Caco-2 (cell line): ENCODE measurements around the genes XPO6, CLN3, APOBR, SULT1A1 and NPIPB8.

DNA sequence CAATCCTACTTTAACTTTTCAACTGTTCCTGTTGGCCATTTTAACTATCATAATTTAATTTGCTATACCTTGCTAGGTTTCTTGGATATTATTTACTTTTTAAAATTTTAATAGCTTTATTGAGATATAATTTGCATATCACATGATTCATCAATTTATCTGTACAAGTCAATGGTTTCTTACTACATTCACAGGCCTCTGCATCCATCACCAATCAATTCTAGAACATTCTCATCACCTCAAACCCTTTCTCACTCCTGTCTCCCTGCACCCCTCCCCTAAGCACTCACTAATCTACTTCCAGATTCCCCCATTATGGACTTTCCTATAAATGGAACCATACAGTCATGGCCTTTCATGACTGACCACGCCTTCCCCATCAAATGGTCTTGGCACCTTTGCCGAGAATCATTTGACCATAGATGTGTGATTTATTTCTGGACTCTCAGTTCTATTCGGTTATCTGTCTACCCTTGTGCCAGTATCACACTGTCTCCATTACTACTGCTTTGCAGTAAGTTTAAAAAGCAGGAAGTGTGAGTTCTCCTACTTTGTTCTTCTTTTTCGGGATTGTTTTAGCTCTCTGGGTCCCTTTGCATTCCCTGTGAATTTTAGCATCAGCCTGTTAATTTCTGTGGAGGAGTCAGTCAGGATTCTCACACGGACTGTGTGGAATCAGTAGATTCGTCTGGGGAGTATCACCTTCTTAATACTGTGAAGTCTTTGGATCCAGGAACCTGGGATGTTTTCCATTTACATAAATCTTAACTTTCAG, 27.5 kb downstream of the GTF3C1 start:
- PRO-cap: no peak
- RRBS: no CpG with 5 or more reads among the region's 6 CpGs

- PRO-cap: no peak
- RRBS: no CpG with 5 or more reads among the region's 12 CpGs
Measured at GRCh38 chr16:27718104-27718609, 168.2 kb downstream of the KATNIP start.

- PRO-cap: no peak
- RRBS: no CpG with 5 or more reads among the region's 37 CpGs
Measured at GRCh38 chr16:27749396-27750366, 199.7 kb downstream of the KATNIP start.

- PRO-cap: no peak
- RRBS: 97% methylated on average over 2 of the region's 17 CpGs
Measured at GRCh38 chr16:28101207-28102020, 37.9 kb upstream of the GSG1L start.

GRCh38 chr16:28136647-28137496, 73.4 kb upstream of the GSG1L start:
- PRO-cap: no peak
- RRBS: no CpG with 5 or more reads among the region's 7 CpGs

GRCh38 chr16:28165603-28166222, 46.1 kb downstream of the XPO6 start:
- PRO-cap: no peak
- RRBS: no CpG with 5 or more reads among the region's 2 CpGs

- PRO-cap: no peak
- RRBS: no CpG with 5 or more reads among the region's 2 CpGs
Measured at GRCh38 chr16:28171762-28172216, 40.0 kb downstream of the XPO6 start.

GRCh38 chr16:28211690-28212436, at the start of gene XPO6:
Gene XPO6, minus strand, starts transcription at chr16:28211965.
- PRO-cap: bidirectional peak, plus-strand start at chr16:28212275, minus-strand start at chr16:28211965
- RRBS: 2% methylated on average over 18 of the region's 83 CpGs

GRCh38 chr16:28491614-28492604, at the start of gene CLN3:
Gene CLN3, minus strand, starts transcription at chr16:28492074.
- PRO-cap: bidirectional peak, plus-strand start at chr16:28492138, minus-strand start at chr16:28491996; bidirectional peak, plus-strand start at chr16:28492405, minus-strand start at chr16:28492302
- RRBS: 6% methylated on average over 2 of the region's 50 CpGs

DNA sequence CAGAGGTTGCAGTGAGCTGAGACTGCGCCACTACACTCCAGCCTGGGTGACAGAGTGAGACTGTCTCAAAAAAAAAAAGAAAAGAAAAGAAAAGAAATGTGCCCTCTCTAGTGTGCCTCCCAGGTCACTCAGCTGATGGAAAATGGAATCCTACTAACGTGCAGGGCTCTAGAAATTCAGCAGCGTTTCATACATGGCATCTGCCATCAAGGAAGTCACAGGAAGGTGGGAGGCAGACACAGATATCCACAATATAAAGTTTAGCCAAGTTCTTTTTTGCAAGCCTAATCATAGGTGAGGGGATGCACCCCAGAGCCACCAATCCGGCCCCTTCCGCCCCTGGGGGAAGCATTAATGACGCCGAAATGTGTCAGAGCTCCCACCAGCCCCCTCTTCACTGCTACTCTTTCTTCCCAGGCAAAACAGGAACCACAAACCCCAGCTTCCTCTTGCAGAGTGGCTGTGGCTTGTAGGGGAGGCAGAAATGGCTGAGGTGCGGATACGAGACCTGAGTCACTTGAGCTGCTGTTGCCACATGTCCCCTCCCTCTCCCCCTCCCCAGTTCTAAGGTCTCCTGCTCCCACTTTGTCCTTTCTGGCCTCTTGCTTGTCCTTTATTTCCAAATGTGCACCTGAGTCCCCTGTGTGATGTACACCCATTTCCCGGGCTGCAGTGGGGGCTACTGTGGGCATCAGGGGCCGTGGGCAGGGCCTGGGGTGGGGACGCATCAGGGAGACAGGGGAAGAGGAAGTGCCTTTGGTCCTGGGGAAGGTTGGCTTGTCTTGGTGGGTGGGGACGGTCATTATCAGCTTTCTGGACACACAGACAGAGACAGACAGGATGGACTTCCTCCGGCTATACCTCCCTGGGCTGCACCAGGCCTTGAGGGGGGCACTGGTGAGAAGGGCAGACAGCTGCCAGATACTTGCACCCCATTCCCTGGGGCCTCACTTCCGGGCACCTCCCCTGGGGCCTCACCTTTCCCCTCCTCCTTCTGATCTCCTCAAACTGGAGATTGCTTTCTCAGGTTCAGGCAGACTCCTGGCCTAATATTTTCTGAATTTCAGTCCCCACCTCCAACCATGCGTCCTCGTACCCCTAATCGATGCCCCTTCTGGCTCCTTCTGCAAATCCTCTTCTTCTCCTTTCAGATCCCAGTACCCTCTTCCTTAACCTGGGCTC, at the start of gene APOBR:
APOBR (plus strand) TSS at position 802 of the 1,182 bp plus-strand sequence.
- PRO-cap: no peak
- RRBS: 81% methylated on average over 2 of the region's 18 CpGs

DNA sequence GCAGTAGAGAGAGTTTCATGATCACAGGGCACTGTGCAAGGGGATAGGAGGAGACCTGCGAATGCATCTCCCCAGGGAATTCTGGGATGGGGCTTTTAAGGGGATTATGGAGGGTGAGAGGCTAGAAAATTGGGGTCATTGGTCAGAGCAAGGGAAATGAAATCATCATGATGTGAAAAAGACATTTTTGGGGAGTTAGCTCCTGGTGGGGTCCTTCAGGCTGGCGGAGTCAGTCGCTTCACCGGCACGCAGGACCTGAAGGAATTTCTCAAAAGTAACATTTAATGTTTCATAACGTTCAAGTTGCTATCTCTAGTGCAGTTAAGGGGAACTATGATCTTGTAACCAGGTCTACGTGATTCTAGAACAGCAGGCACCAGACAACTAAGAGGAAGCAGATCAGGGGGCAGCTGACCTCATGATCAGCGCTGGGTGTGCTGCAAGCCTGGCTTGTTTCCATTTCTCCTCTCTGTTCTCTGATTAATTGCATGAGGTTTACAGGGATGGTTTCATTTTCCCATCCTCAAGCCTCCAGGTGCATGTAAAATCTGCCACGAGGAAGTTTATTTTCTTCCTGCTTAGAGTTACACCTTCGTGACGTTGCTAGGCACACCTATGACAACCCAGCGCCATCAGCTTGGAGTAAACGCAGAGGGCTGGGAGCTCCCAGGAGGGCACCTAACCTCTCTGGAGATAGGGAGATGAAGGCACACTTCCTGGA, 4.2 kb upstream of the NUPR1 start:
- PRO-cap: no peak
- RRBS: no CpG with 5 or more reads among the region's 13 CpGs

- PRO-cap: no peak
- RRBS: no CpG with 5 or more reads among the region's 9 CpGs
Measured at GRCh38 chr16:28609865-28610557, at the start of gene SULT1A1. Gene SULT1A1, minus strand, starts transcription at chr16:28610044.

DNA sequence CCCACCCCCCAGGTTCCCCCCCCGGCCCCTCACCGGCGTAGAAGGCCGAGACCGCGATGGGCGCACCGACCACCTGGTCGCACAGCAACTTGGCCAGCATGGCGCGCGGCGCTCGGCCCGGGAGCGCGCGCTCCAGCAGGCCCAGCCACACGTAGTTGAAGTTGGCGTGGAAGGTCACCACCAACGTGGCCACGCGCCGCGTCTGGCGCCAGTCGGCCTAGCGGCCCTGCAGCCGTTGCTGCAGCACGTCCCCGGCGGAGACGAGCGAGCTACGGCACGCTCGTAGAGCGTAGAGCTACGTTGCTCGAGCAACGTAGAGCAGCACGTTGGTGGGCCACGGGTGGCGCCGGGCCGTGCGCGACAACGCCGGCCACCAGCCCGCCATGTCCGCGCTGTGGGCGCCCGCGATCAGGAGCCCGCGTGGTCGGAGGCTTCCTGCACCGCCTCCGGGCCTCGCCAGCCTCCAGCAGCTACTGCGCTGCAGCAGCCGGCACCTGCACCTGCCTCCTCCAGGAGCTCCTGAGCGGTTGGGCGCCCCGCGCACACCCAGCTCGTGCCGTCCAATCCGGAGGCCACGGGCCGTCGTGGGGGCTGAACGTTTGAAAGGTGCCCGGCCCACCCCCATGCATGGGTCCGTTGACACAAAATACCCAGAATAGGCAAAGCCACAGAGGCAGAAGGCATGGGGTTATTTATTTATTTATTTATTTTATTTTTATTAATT, 13.4 kb upstream of the SULT1A1 start:
- PRO-cap: bidirectional peak, plus-strand start at position 290 of the sequence, minus-strand start at position 157 of the sequence; unidirectional peak, minus-strand start at position 475 of the sequence; unidirectional peak, minus-strand start at position 565 of the sequence
- RRBS: 5% methylated on average over 21 of the region's 77 CpGs

DNA sequence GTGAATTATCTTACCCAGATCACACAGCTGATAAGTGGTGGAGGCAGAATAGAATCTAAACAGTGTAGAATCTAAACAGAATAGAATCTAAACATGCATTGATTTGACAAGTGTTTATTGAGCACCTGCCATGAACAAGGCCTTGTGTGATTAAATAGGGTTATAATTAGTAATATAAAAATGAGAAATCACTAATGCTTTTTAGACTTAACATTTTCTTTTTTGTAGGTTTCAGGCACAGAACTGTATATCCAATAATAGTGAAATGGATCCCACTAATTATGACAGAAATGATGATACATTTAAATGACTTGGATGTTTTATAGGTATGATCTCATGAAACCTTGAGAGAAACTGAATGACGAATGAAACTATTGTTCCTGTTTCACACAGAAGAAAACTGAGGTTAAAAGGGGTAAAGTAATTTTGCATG, at the start of gene NPIPB8:
NPIPB8 (plus strand) TSS at position 320 of the 433 bp plus-strand sequence.
- PRO-cap: no peak
- RRBS: no CpG with 5 or more reads among the region's 1 CpG

GRCh38 chr16:28844991-28845770, 967 bp downstream of the TUFM start:
- PRO-cap: unidirectional peak, plus-strand start at chr16:28845603
- RRBS: 84% methylated on average over 8 of the region's 16 CpGs

DNA sequence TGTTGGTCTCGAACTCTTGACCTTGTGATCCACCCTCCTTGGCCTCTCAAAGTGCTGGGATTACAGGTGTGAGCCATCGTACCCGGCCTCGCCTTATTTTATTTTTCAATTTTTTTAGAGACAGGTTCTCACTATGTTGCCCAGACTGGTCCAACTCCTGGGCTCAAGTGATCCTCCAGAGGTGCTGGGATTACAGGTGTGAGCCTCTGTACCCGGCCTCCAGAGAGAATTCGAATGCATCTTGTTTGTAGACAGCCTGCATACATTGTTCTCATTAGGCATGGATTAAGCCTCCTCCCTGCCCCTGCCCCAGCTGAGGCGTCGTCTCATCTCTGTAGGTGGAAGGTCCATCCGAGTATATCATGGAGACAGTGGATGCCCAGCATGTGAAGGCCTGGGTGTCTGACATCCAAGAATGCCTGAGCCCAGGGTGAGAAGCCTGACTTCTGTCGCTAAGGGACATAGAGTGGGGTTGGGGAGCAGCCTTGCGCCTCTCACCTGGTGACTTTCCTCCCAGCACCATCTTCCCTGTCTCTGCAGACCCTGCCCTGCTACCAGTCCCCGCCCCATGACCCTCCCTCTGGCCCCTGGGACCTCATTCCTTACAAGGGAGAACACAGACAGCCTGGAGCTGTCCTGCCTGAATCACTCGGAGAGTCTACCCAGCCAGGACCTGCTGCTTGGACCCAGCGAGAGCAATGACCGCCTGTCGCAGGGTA, 5.2 kb downstream of the SH2B1 start:
- PRO-cap: no peak
- RRBS: no CpG with 5 or more reads among the region's 16 CpGs

DNA sequence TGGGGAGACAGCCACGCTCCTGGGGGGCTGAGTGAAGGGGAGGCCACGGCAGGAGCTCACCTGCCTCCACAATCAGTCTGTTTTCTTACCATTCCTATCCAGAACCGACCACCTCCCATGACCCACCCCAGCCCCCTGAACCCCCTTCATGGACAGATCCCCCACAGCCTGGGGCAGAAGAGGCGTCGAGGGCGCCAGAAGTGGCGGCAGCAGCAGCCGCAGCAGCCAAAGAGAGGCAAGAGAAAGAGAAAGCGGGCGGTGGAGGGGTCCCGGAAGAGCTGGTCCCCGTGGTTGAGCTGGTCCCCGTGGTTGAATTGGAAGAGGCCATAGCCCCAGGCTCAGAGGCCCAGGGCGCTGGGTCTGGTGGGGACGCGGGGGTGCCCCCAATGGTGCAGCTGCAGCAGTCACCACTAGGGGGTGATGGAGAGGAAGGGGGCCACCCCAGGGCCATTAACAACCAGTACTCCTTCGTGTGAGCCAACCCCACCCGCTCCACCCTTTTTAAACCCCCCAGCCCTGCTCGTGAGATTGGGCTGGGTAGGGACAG, 4.9 kb upstream of the ATP2A1 start:
- PRO-cap: no peak
- RRBS: no CpG with 5 or more reads among the region's 19 CpGs

DNA sequence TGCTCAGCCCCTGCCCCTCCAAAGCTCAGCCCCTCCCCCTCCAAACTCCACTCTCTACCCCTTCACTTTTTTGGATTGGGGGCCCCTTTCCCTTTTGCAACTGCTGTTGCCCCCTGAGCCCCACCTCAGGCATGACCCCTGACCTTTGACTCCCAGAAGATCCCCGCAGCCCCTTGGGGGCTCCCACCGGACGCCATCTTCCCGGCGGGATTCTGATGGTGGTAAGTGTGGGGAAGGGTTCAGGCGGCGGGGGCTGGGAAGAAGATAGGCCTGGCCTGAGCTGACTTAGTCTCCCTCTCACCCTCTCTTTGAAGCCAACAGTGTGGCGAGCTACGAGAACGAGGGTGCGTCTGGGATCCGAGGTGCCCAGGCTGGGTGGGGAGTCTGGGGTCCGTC, 1.4 kb downstream of the LAT start:
- PRO-cap: no peak
- RRBS: no CpG with 5 or more reads among the region's 13 CpGs

GRCh38 chr16:29013861-29014330, 29.0 kb downstream of the LAT start:
- PRO-cap: no peak
- RRBS: no CpG with 5 or more reads among the region's 4 CpGs

DNA sequence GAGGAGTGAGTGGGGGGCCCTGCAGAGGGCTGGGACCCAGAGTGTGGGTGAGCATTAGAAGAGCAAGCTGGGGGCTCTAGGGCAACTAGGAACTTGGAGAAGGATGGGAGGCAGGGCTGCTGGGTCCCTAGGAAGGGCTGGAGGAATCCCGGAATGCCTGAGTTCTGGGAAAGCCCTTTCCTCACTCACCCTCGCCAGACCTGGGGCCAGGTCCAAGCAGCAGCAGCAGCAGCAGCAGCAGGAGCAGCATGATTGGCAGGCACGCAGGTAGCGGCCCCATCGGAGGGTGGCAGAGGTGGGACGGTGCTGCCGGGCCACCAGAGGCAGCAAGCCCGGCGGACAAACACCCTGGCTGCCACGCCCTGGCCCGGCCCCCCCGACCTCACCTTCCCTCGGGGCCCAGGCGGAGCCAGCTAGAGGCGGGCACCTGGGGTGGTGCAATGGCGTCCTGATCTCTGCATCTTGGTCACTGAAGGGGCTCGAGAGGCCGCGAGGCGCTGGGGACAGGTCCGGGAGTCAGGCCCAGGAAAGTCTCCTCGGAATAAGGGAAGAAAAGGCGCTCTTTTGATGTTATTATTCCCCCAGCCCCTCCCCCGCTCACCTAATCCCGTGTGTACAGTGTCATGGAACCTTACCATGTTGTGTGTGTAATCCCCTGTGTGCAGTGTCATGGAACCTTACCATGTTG, 122.5 kb downstream of the LAT start:
- PRO-cap: no peak
- RRBS: 61% methylated on average over 3 of the region's 25 CpGs